ENCODE measurements around a stretch of chr17.

DNA sequence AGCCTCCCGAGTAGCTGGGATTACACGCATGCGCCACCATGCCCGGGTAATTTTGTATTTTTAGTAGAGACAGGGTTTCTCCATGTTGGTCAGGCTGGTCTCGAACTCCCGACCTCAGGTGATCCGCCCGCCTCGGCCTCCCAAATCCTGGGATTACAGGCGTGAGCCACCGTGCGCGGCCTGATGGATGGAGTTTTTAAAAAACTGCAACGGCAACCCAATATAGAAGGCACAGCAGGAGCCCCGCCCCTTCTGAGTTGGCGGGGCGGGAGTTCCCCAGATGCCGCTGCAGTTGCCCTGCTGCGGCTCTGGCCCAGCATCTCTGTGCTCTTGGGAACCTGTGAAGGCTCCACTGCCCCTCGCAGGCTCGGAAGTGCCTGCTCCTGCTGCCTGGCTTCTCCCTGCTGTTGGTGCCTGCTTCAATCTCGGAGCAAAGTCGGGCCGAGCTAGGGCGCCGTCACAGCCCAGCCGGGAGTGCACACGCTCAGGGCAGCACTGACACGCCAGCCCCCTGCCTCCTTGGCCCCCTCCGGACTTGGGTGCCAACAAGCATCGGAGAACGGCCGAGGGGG, 2.5 kb upstream of the NT5M start:
- PRO-cap = no peak

GRCh38 chr17:17376968-17378047, 74.1 kb downstream of the NT5M start:
- PRO-cap = no peak

DNA sequence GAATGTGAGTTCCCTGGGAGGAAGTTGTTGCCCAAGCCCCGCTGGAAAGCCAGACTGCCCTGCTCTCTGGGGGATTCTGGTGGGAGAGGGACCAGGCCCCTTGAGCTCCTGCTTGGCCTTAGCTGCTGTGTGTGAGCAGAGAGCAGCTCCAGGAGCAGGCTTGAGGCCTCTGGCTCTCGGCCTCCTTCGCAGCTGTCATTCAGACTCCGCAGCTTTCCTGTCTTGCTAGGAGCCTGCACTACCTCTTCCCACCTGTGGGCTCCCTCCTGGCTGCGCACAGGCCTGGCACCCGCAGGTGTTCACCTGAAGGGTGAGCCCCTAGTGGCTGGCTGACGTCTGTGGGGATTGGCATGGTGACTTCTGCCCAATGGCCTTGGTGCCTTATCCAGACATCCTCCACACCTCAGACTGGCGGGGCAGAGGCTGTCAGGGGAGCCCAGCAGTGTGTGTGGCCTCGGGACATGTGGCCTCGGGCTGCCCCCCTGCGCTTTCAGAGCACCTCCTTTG, 84.9 kb downstream of the NT5M start:
- PRO-cap = no peak

GRCh38 chr17:17403491-17404324, 73.1 kb upstream of the MED9 start:
- PRO-cap = bidirectional peak, plus-strand start at chr17:17403994, minus-strand start at chr17:17404006

GRCh38 chr17:17408360-17408853, 68.4 kb upstream of the MED9 start:
- PRO-cap = no peak

- PRO-cap = no peak
Measured at GRCh38 chr17:17492402-17493049, 3.7 kb downstream of the RASD1 start.

- PRO-cap = unidirectional peak, plus-strand start at chr17:17493394; bidirectional peak, plus-strand start at chr17:17493914, minus-strand start at chr17:17493869
Measured at GRCh38 chr17:17493050-17494143, 2.8 kb downstream of the RASD1 start.

GRCh38 chr17:17589975-17590908, 1.3 kb downstream of the PEMT start:
- PRO-cap = no peak

- PRO-cap = no peak
Measured at GRCh38 chr17:17675810-17676733, 5.2 kb upstream of the RAI1 start.

GRCh38 chr17:17682676-17683311, 1.5 kb downstream of the RAI1 start:
- PRO-cap = bidirectional peak, plus-strand start at chr17:17682941, minus-strand start at chr17:17682878; bidirectional peak, plus-strand start at chr17:17683231, minus-strand start at chr17:17683157

DNA sequence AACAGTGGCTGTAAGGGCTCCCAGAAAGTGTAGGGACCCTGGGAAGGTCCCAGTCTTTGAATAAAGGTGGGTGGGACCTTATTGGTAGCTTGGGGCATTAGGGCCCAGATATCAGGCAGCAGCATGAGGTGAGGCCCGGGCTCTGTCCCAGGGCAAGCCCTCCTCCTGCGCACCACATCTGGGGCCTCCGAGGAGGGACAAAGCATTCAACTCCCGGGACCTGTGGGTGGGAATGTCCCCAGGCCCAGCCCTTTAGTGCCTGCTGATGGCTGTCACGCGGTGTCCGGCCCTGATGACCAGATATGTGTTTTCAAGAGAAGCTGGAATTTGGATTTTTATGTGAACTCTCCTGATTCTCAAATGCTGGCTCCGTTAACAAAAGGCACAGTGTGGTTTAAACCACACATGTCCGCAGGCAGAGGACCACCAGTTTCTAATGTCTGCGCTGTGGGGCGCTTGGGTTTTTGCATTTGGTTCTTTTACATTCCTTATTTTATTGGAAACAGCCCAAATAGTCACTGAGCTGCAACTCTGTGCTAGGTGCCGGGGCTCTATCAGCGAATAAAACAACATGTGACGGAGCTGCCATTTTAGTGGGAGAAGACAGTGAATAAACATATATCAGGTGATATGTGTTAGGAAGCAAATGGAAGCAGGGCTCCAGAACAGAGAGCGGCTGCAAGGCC, 30.5 kb downstream of the RAI1 start:
- PRO-cap = no peak

DNA sequence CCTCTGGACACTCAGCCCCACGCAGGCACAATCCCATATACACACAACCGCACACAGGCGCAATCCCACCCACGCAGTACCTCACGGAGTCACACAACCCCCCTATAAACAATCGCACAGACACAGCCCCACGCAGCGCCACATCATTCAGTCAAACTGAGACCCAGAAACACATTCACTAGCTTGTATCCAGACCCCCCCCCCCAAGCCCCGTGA, 41.8 kb downstream of the RAI1 start:
- PRO-cap = no peak

- PRO-cap = no peak
Measured at GRCh38 chr17:17723362-17724394, 42.4 kb downstream of the RAI1 start.

DNA sequence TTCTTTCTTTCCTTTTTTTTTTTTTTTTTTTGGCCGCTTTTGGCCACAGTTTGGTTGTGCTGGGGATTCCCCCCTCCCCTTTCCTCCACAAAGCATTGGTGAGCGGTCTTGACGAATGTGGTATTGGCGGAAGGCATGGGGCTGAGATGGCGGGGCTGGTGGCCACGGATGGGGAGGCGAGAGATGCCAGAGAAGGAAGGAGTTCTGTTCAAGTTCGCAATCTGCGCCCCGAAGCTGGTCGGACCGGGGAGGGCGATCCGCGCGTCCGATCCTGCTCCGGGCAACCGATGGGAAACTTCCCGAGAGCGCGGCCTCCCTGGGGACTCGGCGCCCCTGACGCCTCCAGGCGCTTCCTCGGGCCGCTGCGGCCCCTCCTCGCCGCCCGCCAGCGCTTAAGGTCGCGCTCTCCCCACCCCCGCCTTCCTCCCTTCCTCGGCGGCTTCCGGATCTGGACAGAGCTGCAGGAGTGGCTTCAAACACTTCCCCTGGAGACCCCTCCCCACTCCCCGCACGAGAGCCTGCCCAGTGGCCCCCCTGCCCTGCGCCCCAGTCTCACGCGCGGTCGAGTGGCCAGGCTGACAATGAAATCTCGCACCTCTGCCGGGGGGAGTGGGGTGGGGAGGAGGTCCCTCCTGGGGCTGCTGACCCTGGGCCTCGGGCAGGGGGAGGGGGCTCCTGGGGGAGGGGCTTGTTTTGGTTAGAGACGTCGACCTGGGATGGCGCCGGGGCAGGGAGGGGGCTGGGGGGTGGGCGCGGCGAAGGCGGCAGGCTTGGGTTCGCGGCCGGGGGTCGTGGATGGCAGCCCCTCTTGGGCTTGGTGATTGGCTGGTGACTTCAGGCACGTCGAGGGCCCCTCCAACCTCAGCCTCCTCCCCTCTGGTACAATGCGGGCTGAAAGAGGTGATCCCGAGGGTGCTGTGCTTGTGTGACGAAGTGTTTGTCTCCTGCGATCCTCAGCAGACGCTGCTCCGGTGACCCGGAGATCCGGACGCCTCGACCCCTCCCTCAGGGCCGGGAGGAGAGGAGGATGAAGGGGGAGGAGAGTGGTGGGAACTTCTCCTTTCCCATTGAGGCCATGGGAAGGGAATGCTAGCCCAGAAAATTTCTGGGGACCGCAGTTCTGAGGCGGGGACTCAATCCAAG, 43.5 kb downstream of the RAI1 start:
- PRO-cap = unidirectional peak, plus-strand start at position 123 of the sequence

- PRO-cap = unidirectional peak, minus-strand start at chr17:17751856
Measured at GRCh38 chr17:17751228-17752108, 70.2 kb downstream of the RAI1 start.

DNA sequence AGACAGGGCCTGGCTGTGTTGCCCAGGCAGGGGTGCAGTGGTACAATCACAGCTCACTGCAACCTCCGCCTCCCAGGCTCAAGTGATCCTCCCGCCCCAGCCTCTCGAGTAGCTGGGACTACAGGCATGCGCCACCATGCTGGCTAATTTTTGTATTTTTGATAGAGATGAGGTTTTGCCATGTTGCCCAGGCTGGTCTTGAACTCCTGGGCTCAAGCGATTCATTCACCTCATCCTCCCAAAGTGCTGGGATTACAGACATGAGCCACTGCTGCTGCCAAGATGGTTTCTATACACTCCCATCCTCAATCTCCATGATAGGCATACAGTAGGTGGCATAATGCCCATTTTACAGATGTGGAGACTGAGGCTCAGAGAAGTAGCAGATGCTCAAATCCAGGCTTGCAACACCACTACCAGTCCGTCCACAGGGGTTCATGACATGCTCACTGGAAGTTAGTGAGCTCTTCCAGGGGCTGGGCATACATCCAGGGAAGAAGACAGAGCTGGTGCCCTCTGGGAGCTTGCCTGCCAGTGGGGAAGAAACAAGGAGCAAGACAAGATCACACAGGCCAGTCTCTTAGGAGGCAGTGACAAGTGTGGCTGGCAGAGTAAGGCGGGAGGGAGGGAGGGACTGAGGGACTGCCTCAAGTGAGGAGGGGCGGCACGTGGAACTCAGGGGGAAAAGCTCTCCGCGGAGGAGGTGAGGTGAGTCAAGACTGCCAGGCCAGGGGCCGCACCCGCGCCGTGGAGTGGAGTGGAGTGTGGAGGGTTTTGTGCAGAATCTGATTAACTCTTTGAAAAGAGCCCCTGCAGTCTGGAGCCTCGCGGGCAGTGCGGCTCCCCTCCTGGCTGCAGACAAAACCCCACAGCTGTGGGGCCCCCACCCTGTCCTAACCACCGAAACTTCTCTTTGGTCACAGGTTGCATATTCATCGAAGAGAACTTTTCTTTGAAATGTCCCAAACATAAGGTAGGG, 28.0 kb downstream of the SREBF1 start:
- PRO-cap = no peak

GRCh38 chr17:17809863-17810774, 26.7 kb downstream of the SREBF1 start:
- PRO-cap = no peak

GRCh38 chr17:17877478-17878458, 41.0 kb upstream of the SREBF1 start:
- PRO-cap = no peak

DNA sequence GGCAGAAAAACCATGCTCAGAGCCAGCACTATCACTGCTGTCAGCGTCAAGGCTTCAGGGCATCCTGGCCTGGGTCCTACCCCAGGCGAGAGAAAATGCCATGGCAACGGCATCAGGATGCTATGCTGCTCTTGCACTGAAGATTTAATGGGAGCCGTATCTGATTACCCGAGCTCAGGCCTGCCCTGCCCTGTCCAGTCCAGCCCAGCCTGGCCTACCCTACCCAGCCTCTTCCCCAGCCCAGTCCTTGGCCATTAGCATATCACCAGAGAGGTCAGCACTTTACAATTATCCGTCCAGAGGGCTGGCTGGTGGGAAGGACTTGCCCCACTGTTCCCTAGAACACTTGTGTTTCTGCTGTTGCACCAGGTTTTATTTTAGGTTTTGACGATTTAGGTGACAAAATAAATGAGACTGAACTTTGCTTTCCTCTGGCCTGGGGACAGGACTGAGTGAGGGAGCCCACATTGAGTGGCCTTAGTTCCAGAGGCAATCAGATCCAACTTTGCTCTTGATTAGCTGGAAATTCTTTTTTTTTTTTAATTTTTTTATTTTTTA, 61.0 kb downstream of the TOM1L2 start:
- PRO-cap = no peak

DNA sequence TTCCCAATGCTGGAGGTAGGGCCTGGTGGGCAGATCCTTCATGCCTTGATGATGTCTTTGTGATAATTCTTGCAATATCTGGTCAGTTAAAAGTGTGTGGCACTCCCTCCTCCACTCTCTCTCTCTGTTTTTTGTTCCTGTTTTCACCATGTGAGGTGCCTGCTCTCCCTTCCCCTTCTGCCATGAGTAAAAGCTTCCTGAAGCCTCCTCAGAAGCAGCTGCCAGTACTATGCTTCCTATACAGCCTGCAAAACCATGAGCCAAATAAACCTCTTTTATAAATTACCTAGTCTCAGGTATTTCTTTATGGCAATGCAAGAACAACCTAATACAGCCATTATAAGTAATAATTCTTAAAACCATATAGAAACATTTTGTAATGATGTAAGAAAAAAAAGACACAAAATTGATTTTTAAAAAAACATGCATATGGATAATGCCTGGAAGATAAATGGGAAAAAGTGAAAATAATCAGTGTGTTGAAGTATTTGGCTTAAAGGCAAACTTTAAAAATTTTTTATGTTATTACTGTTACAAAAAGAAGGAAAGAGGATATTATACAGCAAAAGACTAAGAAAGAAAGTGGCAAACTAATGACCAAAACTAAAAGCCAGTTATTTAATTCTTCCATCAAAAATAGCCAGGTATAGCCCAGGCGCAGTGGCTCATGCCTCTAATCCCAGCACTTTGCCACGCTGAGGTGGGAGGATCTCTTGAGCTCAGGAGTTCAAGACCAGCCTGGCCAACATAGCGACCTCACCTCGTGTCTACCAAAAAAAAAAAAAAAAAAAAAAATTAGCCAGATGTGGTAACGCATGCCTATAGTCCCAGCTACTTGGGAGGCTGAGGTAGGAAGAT, 47.1 kb downstream of the TOM1L2 start:
- PRO-cap = no peak